A549 (cell line): ENCODE measurements around the gene GRM7.

GRCh38 chr3:6860580-6861309 is at the start of gene GRM7:
GRM7 (plus strand) TSS chr3:6861115.
- PRO-cap, result no peak
CAGE:
- cytosol, long polyA plus RNA, result no peak
- long polyA plus RNA, result no peak
- nucleus, long polyA plus RNA, result no peak

DNA sequence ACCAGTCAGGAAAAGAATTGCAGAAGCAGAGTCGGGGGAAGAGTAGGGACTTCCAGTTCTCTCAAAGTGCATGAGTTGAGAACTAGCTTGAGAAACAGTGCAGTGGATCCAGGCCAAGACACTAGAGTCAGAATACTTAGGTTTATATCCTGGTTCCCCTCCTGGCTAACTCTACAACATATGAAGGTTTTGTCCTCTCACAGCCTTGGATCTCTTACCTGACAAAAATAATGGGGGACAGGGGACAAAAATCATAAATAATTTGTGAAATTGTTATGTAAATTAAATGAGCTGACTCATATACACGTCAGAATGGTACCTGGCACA is 150.0 kb downstream of the GRM7 start:
- PRO-cap, result no peak
CAGE:
- cytosol, long polyA plus RNA, result no peak
- long polyA plus RNA, result no peak
- nucleus, long polyA plus RNA, result no peak

DNA sequence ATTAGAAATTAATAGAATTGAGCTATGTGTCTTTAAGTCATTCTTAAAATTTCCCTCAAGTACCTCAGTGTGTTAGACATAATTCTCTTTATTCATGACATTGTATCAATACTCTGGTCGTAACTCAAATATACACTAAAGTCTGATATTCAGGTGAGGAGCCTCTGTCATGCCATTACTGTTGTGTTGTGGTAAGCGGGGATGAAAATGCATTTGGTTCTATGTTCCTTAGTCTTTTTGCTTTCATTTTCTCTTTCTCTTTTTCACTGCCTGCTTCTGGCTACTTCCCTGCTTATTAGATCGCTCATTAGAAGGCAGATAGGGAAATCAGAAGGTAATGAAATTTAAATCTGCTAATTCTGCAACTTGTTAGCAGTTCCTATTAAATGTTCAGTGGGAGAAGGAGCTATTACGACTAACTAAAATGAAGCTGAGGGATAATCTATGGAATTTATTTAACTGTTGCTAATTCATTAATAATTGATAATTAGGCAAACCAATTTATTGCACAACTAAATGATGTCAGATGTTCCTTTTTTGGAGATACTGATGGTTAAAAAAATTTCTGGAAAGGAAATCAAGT is 345.1 kb downstream of the GRM7 start:
- PRO-cap, result no peak
CAGE:
- cytosol, long polyA plus RNA, result no peak
- long polyA plus RNA, result no peak
- nucleus, long polyA plus RNA, result no peak

- PRO-cap, result no peak
CAGE:
- cytosol, long polyA plus RNA, result no peak
- long polyA plus RNA, result no peak
- nucleus, long polyA plus RNA, result no peak
These were observed 57.3 kb upstream of the LMCD1 start for GRCh38 chr3:8444223-8444887.

DNA sequence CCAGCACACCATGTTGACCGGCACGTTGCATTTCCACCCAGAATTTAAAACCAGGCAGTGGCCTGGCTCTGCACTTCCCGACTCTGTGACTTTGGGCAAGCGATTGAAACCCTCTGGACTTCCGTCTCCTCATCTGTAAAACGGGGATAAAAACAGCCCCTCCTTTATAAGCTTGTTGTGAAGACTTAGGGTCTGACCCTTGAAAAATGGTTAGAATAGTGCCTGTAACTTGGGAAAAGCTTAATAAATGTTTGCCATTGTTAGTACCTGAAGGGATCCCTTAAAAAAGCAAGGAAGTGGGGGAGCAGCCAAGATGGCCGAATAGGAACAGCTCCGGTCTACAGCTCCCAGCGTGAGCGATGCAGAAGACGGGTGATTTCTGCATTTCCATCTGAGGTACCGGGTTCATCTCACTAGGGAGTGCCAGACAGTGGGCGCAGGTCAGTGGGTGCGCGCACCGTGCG is 33.3 kb downstream of the SSUH2 start:
- PRO-cap, result no peak
CAGE:
- cytosol, long polyA plus RNA, result no peak
- long polyA plus RNA, result no peak
- nucleus, long polyA plus RNA, result no peak

- PRO-cap, result no peak
CAGE:
- cytosol, long polyA plus RNA, result no peak
- long polyA plus RNA, result no peak
- nucleus, long polyA plus RNA, result no peak
These were observed 32.9 kb downstream of the SSUH2 start for GRCh38 chr3:8611691-8612157.

DNA sequence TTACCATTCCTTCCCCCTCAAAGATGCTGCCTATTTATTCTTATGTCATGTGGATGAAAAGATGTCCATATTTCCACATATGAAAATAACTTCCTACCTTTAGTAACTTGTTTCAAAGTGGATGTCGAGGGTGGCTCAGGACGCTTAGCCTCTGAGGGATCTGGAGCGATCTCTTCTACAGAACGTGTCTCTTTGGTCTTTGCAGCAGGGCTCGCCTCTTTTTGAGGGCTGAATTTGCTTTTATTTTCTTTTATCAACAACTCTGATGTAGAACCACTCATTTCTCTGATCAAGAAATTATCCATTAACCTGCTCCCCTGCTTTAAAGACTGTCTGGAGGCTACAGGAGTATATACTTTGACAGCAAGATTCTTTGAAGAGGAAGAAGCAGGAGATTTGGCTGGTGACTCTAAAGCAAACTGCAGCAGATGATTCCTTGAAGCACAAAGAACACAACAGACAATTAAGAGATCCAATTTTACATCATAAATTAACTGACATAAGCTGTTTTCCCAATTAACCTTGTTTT is 21.8 kb downstream of the RAD18 start:
- PRO-cap, result no peak
CAGE:
- cytosol, long polyA plus RNA, result no peak
- long polyA plus RNA, result no peak
- nucleus, long polyA plus RNA, result no peak

DNA sequence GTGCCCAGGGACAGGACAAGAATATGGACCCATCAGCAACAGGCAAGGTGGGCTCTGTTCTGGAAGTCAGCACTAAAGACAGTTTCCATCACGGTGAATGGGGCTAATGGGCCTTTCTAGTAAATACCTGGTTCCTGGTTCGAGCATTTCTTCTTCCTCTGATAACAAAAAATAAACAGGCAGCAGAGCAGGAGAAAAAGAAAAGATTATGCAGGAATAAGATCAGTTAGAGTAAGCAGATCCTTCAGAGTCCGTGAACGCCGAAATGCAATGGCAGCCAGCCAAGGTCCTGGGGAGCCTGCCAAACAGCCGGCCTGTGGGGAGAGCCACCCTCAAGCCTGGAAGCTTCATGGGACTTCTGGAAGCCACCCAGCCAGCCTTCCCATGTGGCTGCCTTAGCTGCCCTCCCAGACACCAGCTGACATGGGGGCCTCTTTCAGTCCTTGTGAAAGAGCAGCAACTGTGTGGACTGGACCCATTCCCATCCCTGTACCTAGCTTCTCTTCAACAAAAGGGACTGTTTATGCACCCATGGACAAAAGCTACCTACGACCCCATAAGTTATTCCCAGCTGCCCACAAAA is 64.8 kb upstream of the RAD18 start:
- PRO-cap, result no peak
CAGE:
- cytosol, long polyA plus RNA, result no peak
- long polyA plus RNA, result no peak
- nucleus, long polyA plus RNA, result no peak

DNA sequence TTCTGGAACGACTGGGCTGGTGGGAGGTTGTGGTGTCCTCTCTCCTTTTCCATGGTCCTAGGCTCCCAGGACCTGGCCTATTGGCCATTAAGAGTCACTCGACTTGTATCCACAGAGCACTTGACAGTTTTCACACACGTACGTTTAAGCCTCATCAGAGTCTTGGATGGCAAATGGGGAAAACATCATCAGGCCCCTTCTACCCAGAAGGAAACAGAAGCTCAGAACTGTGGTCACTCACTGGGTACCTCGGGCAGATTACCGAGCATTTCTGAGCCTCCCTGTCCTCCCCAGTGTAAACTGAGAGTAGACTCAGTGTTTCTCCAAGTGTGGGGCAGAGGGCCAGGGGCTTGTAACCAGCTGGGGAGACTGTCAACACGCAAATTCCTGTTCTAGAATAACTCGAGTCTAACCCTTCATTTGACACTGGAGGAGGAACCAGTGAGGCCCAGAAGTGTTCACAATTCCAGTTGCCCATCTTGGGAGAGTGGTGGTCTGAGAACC is 86.1 kb upstream of the RAD18 start:
- PRO-cap, result no peak
CAGE:
- cytosol, long polyA plus RNA, result no peak
- long polyA plus RNA, result no peak
- nucleus, long polyA plus RNA, result no peak

- PRO-cap, result no peak
CAGE:
- cytosol, long polyA plus RNA, result no peak
- long polyA plus RNA, result no peak
- nucleus, long polyA plus RNA, result no peak
These were observed 1.8 kb upstream of the SRGAP3 start for GRCh38 chr3:9250961-9251839.

DNA sequence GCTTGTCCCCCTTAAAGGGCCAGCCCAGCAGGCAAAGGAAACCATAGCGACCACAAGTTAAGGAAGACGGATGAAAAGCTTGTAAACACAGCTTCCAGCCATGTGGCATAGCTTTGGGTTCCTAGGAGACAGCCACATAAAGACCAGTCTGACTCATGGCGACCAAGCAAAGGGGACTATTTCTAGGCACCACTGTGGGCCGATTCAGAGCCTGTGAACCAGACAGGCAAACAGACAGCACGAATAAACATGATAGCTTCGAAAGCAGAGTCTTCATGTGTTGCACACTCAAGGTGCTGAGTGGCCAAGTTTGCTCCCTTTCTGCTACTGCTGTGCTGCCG is 30.6 kb upstream of the SRGAP3 start:
- PRO-cap, result no peak
CAGE:
- cytosol, long polyA plus RNA, result no peak
- long polyA plus RNA, result no peak
- nucleus, long polyA plus RNA, result no peak

DNA sequence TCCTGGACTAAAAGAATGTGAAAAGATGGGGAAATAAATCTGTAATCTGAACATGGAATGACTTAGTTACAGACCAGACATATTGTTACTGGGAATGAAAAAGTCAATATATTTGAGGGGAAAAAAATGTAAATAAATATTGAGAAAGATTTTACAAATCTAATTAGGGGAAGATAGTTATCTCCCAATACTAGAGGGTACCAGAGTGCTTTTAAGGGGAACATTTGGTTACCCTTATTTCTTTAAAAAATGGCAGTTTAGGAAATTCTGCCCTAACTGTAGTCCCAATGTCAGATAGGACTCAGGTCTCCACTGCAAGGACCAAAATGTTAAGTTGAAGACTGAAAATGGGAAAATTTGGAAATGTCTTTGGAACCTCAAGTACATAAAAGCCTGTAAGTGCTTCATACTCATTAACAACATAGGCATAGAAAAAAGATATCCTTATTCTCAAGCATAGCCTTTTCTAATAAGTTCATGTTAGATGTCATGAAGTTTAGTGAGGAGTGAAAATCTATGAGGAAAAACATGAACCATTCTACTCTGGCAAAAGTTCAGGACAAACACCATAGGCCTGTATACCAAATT is 10.6 kb upstream of the SETD5 start:
- PRO-cap, result no peak
CAGE:
- cytosol, long polyA plus RNA, result no peak
- long polyA plus RNA, result no peak
- nucleus, long polyA plus RNA, result no peak

DNA sequence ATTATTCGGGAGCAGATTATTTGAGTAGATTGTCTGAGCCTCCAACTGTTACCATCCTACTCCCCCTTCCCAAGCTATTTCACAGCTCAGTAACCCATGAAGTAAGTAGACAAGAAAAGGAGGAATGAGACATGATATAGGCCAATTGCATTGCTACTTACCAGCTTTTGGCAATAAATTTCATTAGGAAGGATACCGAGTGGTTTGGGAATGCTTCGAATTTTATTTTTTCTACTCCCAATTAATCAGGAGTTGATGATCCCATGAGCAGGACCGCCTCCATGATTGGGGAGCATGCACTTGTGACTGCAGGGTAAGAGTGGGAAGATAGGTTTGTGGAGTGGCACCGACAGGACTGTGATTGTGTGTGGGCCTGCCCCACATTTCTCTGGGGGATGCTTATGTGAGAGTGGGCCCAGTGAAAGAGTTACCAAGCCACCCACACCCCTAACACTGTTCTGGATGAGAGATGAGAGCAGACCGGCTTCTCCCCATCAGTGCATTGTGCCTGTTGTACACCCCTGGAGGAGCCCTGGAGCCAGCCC is 76.8 kb downstream of the LHFPL4 start:
- PRO-cap, result no peak
CAGE:
- cytosol, long polyA plus RNA, result no peak
- long polyA plus RNA, result no peak
- nucleus, long polyA plus RNA, result no peak

DNA sequence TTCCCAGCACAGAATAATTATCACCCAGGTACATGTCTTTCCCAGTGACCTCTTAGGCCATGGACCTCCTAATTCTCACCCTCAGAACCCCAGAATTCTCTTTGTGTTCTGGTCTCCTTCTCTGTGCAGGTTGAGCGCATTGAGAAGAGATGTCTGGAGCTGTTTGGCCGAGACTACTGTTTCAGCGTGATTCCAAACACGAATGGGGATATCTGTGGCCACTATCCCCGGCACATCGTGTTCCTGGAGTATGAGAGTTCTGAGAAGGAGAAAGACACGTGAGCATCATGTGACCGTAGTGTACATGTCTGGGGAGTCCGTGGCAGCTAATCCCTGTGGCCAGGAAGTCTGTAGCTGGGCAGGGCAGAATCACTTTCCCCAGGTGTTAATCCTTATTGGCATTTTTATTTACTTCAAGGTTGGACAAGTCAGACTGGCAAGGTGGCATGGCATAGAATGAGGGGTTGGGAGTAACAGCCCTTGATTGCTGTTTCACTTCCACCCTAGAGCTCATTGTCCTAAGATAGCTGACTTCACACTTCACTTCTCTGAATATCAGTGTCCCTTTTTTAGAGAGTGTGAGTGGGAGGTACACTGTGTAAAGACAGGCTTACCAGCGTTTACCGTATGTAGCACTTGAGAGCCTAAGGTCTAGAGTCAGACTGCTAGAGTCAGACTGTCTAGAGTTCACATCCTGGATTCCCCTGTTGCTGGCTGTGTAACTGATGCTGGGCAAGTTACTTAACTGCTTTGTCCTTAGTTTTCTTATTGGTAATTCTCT is 4.4 kb downstream of the MTMR14 start:
- PRO-cap, result no peak
CAGE:
- cytosol, long polyA plus RNA, result no peak
- long polyA plus RNA, result no peak
- nucleus, long polyA plus RNA, result no peak

- PRO-cap, result no peak
CAGE:
- cytosol, long polyA plus RNA, result no peak
- long polyA plus RNA, result no peak
- nucleus, long polyA plus RNA, result no peak
These were observed 4.5 kb upstream of the BRPF1 start for GRCh38 chr3:9726951-9727587.

GRCh38 chr3:9731952-9733197 is 840 bp downstream of the BRPF1 start:
- PRO-cap, result no peak
CAGE:
- cytosol, long polyA plus RNA, result no peak
- long polyA plus RNA, result no peak
- nucleus, long polyA plus RNA, result no peak

DNA sequence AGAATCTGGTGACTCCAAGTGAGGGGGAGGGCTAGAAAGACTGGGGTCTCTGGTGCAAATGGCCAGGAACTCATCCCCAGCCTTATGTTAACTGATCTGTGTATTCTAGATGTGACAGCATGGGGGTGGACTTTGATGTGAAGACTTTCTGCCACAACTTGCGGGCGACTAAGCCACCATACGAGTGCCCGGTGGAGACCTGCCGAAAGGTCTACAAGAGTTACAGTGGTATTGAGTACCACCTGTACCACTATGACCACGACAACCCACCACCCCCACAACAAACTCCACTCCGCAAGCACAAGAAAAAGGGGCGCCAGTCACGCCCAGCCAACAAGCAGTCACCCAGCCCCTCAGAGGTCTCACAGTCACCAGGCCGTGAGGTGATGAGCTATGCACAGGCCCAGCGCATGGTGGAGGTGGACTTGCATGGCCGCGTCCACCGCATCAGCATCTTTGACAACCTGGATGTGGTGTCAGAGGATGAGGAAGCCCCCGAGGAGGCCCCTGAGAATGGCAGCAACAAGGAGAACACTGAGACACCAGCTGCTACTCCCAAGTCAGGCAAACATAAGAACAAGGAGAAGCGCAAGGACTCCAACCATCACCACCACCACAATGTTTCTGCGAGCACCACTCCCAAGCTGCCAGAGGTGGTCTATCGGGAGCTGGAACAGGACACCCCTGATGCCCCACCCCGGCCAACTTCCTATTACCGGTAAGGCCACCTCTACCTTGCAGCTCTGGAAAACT is 2.7 kb downstream of the BRPF1 start:
- PRO-cap, result no peak
CAGE:
- cytosol, long polyA plus RNA, result no peak
- long polyA plus RNA, result no peak
- nucleus, long polyA plus RNA, result no peak

DNA sequence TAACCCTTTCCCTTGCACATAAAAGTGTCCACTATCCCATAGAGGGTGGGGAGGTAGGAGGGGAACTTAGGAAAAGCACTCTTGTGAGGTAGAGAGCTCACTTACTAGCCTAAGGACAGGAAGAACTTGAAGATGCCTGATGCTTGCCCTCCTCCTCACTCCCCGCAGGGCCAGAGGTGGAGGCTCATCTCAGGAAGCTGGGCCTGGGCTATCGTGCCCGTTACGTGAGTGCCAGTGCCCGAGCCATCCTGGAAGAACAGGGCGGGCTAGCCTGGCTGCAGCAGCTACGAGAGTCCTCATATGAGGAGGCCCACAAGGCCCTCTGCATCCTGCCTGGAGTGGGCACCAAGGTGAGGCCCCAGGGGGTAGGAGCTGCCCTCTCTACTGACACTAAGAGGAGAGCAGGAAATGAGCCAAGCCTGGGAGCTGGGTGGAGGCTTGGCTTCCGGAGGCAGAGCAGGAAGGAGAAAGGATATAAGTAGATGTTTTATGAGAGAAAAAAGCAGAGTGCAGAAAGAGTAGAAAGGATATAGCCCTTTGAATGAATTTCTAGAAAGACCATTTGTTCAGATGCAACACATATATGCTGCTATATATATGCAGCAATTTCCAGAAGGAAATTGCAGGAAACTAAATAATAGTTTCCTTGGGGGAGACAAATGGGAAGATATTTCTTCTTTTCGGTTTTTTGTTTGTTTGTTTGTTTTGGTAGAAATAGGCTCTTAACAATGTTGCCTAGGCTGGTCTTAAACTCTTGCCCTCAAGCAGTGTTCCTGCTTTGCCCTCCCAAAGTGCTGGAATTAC is 5.0 kb downstream of the OGG1 start:
- PRO-cap, result no peak
CAGE:
- cytosol, long polyA plus RNA, result no peak
- long polyA plus RNA, result no peak
- nucleus, long polyA plus RNA, result no peak

DNA sequence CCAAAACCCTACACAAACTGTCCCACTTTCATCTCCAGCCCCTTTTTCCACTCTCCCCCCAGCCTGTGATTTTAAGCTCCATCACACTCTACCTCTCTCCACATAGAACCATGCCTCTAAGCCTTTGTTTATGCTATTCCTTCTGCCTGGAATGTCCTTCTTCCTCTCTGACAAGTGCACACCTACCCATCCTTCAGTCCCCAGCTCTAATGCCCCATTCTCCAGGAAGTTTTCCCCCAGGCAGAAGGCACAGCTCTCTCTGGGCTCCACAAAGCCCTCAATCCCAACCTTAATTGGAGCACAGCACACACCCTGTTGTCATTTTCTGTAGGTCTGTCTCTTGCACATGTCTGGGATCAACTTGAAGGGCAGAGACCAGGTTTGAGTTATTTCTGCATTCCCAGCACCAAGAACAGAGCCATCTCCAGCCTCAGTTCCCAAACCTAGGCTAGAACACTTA is 2.8 kb downstream of the CAMK1 start:
- PRO-cap, result no peak
CAGE:
- cytosol, long polyA plus RNA, result no peak
- long polyA plus RNA, result no peak
- nucleus, long polyA plus RNA, result no peak

GRCh38 chr3:9898799-9899223 is 3.8 kb upstream of the IL17RE start:
- PRO-cap, result no peak
CAGE:
- cytosol, long polyA plus RNA, result no peak
- long polyA plus RNA, result no peak
- nucleus, long polyA plus RNA, result no peak